Spleen (tissue), 7 donors: ENCODE results near the gene LAMA5.

GRCh38 chr20:60062380-60062966 is 104.2 kb downstream of the CDH26 start:
- PRO-cap, 4 experiments, result peak in 3 of 4 experiments; most common plus-strand start chr20:60062571 (in 3)
- RAMPAGE, long total RNA, 4 experiments, result no peak in any of the 4 experiments

DNA sequence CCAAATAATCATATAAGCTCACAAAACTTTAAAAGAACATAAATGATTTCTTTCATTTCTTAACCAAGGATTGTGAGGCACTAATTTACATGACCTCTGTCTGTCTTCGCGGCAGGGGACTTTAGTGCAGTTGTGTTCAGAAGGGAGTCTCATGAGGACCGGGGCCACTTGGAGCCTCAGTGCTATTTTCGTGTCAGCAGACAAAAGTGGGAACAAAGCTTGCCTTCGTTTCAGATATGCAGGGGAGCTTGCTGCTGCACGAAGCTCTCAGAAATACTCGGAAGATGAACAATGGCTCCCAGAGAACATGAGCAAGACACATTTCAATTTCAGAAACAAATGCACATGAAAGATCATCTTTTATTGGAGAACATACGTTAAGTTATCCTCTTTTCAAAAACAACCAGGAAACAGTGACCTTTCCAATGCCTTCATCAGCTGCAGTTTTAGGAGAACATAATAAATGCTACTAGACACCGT is 497.1 kb downstream of the CDH26 start:
- PRO-cap, 4 experiments, result no peak in any of the 4 experiments
- RAMPAGE, long total RNA, 4 experiments, result no peak in any of the 4 experiments

DNA sequence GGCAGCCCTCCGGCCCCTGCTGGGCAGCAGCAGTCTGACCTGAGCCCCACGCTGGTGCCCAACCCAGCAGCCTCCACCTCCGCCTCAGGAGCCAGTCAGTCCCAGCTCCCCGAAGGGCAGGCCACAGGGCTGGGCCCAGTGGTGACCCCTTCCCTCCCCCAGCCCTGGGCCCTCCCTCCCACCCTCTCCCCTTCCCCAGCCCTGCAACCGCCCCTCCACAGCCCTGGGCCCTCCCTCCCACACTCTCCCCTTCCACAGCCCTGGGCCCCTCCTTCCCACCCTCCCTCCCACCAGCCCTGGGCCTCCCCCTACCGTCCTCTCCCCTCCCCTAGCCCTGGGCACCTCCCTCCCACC is 115.0 kb downstream of the TAF4 start:
- PRO-cap, 4 experiments, result no peak in any of the 4 experiments
- RAMPAGE, long total RNA, 4 experiments, result no peak in any of the 4 experiments

DNA sequence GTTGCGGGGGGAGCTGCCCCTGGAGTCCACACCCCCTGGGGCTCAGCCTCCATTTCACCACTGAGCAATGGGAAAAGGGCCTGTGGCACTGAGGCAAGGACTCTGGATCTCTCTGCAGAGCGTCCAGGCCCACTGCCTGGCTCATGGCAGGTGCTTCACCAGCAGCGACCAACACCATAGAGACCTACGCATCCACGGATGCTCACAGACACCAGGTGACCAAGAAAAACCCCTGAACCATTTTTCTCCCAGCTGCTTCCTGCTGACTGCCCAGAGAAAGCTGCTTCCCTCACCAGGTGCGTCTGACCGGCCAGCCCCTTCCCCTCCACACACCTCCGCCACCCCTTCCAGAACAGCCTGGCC is 54.0 kb downstream of the TAF4 start:
- PRO-cap, 4 experiments, result no peak in any of the 4 experiments
- RAMPAGE, long total RNA, 4 experiments, result no peak in any of the 4 experiments

GRCh38 chr20:62027129-62027705 is 38.5 kb downstream of the TAF4 start:
- PRO-cap, 4 experiments, result no peak in any of the 4 experiments
- RAMPAGE, long total RNA, 4 experiments, result no peak in any of the 4 experiments

GRCh38 chr20:62130376-62130746 is 8.1 kb downstream of the LSM14B start:
- PRO-cap, 4 experiments, result no peak in any of the 4 experiments
- RAMPAGE, long total RNA, 4 experiments, result no peak in any of the 4 experiments

- PRO-cap, 4 experiments, result no peak in any of the 4 experiments
- RAMPAGE, long total RNA, 4 experiments, result no peak in any of the 4 experiments
Measured at GRCh38 chr20:62134076-62135196, 8.8 kb downstream of the PSMA7 start.

- PRO-cap, 4 experiments, result no peak in any of the 4 experiments
- RAMPAGE, long total RNA, 4 experiments, result no peak in any of the 4 experiments
Measured at GRCh38 chr20:62136389-62137081, 6.7 kb downstream of the PSMA7 start.

DNA sequence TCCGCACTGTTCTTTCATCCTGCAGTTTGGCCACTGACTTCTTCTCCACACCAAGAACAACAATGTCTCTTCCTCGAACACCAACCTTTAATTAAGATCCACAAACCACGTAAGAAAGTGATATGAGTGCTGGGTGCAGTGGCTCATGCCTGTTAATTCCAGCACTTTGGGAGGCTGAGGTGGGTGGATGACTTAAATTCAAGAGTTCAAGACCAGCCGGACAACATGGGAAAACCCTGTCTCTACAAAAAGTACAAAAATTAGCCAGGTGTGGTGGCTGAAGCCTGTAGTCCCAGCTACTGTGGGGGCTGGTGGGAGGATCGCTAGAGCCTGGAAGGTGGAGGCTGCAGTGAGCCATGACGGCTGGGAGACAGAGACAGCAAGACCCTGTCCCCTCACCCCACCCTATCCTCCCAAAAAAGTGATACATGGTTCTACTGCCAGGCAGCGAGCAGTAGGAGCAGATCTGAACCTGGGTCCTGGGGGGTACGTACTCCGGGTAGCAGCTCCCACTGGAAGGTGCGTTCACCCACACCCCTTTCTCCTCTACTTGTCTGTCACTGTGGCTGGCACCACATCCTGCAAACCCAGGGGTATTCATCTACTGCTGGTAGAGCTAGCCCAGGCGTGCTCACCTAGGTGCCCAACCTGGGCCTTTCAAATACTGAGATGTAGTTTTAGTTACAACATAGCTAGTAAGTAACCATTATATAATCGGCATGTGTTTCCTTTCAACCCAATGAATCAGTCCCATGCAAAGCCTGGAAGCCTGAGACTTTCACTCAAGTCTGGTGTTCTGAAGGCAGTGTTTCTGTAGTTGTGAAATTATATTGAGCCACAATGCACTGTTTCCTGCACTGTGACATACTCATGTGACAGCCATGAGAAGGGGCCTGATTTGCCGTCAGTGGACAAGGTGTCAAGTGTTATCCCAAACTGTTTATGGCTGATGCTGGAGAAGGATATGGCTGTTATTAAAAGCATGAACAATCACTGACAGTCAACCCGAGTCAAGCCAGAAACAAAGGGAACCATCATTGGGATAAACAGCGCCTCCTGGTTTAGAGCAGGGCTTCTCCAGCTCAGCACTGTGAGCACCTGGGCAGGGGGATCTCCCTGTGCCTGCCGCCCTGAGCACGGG is 2.0 kb downstream of the PSMA7 start:
- PRO-cap, 4 experiments, result no peak in any of the 4 experiments
- RAMPAGE, long total RNA, 4 experiments, result no peak in any of the 4 experiments

DNA sequence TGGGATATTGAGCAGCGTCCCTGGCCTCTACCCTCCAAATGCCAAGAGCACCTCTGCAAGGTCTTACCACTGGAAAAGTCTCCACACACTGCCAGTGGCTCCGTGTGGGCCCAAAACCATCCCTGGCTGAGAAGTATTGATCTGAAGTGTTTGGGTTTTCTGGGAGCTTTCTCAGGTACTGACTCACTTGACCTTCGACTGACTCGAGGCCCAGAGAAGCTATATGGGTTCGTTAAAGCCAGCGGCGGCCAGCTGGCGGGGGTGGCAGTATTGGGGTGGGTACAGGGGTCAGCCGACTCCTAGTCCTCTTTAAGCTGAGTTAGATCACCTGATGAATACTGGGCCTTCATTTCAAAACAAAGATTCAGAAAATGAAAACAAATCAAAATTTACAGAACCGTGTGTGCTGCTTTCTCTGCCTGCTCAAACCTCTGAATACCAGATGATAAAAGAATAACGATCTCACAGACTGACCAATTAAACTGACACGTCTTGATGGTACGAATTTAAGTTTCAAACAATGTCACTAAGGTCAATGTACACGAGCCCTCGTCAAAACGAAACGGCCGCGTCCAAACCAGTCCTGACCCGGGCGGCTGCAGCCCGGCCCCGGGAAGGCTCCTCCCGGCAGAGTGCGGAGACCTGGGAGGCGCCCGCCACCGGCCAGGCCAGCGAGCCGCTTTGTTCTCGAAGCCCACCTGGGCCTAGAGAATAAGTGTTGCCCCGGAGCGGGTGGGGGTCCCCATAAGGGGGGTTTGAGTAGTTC is 1.0 kb downstream of the PSMA7 start:
- PRO-cap, 4 experiments, result peak in 2 of 4 experiments; most common plus-strand start position 580 of the sequence (in 2)
- RAMPAGE, long total RNA, 4 experiments, result no peak in any of the 4 experiments

GRCh38 chr20:62145948-62146862 is 2.6 kb downstream of the SS18L1 start:
- PRO-cap, 4 experiments, result no peak in any of the 4 experiments
- RAMPAGE, long total RNA, 4 experiments, result no peak in any of the 4 experiments

DNA sequence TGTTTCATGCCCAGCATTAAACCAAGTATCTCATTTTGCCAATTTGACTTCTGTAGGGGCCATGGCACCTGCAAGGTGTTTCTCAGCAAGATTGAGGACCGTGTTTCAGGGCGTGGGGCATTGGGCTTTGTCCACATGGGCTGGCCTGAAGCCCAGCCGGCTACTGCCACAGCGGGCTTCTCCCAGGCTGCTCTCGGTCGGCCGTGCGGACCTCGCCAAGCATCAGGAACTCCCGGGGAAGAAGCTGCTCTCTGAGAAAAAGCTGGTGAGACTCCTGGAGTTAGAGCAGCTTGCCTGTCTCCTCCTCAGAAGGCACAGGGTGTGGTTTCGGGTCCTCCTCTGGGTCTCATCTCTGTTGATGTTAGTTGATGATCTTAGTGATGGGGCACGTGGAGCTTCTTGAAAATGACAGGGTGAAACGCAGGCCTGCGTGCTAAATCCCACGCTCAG is 10.6 kb downstream of the MTG2 start:
- PRO-cap, 4 experiments, result no peak in any of the 4 experiments
- RAMPAGE, long total RNA, 4 experiments, result no peak in any of the 4 experiments

DNA sequence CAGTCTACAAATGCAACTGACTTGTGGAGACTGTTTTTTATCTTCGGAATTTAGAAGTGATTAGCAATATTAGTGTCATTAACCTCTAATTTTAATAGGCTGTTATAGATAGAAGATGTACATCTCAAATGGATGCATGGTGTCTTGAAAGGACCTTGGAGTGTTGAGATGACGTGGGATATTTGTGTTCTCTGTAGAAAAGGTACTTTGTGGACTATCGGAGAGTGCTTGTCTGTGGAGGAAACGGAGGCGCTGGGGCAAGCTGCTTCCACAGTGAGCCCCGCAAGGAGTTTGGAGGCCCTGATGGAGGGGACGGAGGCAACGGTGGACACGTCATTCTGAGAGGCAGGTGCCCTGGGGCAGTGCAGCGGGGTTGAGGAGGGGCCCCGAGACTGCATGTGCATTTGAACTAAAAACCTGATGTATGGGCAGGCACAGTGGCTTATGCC is 12.8 kb downstream of the MTG2 start:
- PRO-cap, 4 experiments, result no peak in any of the 4 experiments
- RAMPAGE, long total RNA, 4 experiments, result no peak in any of the 4 experiments

GRCh38 chr20:62201440-62202144 is 18.5 kb downstream of the HRH3 start:
- PRO-cap, 4 experiments, result no peak in any of the 4 experiments
- RAMPAGE, long total RNA, 4 experiments, result no peak in any of the 4 experiments

DNA sequence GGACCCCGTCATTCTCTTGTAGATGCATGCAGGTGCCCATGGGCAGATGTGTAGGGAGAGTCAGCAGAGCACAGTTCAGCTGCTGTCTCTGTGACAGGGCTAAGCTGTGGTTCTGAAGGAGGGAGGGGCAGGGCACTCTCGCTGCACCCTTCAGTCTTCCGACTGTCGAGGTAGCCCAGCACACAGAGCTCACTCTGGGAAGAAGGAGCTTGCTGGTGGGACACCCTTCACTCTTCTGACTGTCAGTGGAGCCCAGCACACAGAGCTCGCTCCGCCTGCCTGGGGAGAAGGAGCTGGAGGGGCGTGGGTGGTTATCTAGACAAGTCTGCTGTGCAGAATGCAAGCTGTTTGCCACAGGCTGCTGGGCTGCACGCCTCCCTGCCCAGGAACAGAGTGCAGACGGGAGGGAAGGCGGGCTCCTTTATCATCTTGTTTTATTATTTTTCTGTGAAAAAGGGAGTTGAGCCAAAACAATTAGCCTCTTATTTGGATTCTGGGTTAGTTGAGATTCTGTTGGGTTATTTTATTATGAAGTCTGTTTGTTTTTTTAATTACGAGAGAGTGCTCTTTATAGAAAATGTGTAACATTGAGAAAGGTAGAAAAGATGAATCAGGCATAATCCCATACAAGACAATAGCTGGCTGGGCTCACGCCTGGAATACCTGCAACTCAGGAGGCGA is 28.2 kb upstream of the ADRM1 start:
- PRO-cap, 4 experiments, result no peak in any of the 4 experiments
- RAMPAGE, long total RNA, 4 experiments, result no peak in any of the 4 experiments

- PRO-cap, 4 experiments, result peak in 1 of 4 experiments; most common plus-strand start chr20:62286027 (in 1); most common minus-strand start chr20:62285708 (in 1)
- RAMPAGE, long total RNA, 4 experiments, result no peak in any of the 4 experiments
Measured at GRCh38 chr20:62285487-62286340, 17.1 kb upstream of the ADRM1 start.

DNA sequence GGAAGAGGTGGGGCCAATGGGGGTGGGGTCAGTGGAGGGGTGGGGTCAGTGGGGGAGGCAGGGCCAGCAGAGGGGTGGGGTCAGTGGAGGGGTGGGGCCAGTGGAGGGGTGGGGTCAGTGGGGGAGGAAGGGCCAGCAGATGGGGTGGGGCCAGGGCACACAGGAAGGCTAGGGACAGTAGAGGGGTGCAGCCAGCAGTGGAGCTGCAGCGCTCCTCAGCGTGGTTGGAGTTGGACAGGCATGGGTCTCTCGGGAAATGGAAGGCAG is 18.8 kb downstream of the ADRM1 start:
- PRO-cap, 4 experiments, result no peak in any of the 4 experiments
- RAMPAGE, long total RNA, 4 experiments, result no peak in any of the 4 experiments

- PRO-cap, 4 experiments, result no peak in any of the 4 experiments
- RAMPAGE, long total RNA, 4 experiments, result no peak in any of the 4 experiments
Measured at GRCh38 chr20:62324024-62324632, 21.3 kb downstream of the ADRM1 start.

GRCh38 chr20:62352193-62352692 is 14.9 kb downstream of the LAMA5 start:
- PRO-cap, 4 experiments, result peak in 1 of 4 experiments; most common plus-strand start chr20:62352357 (in 1); most common minus-strand start chr20:62352341 (in 1)
- RAMPAGE, long total RNA, 4 experiments, result no peak in any of the 4 experiments

DNA sequence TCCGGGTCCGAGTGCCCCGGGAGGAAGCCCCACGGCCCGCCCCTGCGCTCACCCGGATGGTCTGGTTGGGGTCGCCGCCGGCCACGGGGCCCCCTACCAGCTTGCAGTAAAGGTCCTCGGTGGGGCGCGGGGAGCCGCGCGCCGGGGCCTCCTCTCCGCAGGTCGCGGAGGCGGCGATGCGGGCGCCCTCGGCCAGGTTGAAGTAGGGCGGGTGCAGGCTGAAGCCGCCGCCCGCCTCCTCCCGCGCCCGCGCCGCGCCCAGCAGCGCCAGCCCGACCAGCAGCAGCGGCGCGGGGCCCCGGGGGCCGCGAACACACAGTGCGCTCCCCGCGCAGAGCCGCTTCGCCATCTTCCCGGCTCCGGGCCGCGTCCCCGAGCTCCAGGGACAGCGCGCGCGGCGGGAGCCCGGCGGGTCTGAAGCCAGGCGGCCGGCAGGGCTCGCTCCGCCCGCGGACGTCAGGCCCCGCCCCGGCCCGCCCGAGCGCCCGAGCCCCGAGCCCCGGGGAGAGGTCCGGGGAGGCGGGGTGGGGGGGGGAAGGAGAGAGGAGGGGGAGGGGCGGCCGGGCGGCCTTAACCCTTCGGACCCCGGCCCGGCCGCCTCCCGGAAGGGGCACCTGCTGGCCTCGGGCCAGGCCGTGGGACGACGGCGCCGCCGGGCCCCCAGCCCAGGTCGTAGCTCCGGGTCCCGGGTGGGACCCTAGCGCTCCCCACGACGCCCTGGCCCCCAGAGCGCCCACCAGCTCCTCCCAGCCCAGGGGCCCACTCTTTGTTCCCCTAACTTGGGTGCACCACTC is at the start of gene LAMA5:
LAMA5 (minus strand) TSS at position 416 of the 794 bp plus-strand sequence.
- PRO-cap, 4 experiments, result peak in 4 of 4 experiments; most common plus-strand start position 282 of the sequence (in 1); most common minus-strand start position 416 of the sequence (in 4)
- RAMPAGE, long total RNA, 4 experiments, result no peak in any of the 4 experiments